Skin of body (tissue), 2 donors: ENCODE measurements around a stretch of chr12.

DNA sequence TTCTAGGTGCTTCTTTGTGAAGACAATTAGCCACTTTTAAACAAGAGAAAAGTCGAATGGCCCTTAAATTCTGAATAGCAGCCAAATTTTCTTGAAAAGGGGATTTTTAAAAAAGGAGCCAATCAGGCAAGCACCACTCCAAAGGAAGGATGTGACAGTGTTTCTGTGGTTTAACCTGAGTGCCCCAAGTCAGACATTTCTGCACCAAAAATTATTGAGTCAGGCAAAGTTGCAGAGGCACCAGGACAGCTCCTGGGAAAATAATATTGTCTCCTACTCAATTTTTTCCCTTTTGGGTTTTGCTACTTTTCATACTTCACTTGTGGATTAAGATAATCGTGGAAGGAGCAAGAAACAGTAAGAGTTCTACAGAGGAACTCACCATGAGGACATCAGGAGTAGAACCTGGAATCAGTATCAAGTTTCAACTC is 91.0 kb downstream of the SLC38A1 start:
- RAMPAGE, long total RNA = no peak

DNA sequence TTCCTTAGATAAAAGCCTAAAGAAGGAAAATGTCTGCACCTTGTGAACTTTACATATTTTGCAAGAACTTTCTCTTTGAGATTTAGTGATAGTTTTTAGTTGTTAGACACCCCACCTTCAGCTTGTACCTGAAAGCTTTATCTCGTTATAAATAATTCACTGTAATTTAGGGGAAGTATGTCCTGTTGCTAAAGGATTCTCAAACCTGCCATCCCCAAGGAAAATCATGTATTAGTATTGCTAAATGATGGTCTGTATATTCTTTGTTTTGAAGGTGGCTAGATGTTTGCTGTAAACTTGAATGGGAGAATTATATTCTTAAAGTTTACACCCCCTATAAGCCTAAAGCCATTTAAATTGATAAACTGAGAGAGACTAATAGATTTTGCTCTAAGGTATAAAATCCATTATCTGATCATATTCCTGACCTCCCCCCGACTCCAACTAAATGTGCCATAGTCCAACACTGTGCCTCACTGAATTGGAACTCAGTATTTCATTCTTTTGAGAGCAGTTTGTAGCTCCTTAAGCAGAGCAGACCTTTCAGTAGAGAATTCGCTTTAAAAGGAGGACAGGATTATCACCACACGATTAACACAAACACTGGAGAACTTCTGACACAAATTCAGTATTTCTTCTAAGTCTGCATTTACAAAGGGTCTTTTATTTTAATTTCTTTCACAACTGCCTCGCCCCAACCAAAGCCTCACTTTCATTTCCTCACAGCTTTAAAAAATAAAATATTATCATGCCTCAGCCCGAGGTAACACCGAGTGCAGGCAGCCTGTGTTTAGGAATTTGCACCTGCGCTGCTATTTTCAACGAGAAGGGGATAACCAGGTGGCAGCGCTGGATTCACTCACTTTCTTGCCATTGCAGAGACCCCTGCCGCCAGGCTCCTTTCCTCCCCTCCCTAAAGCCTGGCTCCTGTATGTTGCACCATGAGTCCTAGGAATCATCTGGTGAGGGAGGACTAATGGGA is 84.4 kb downstream of the SLC38A1 start:
- RAMPAGE, long total RNA = no peak

- RAMPAGE, long total RNA = no peak
Observed at GRCh38 chr12:46186647-46187504, 82.0 kb downstream of the SLC38A1 start.

DNA sequence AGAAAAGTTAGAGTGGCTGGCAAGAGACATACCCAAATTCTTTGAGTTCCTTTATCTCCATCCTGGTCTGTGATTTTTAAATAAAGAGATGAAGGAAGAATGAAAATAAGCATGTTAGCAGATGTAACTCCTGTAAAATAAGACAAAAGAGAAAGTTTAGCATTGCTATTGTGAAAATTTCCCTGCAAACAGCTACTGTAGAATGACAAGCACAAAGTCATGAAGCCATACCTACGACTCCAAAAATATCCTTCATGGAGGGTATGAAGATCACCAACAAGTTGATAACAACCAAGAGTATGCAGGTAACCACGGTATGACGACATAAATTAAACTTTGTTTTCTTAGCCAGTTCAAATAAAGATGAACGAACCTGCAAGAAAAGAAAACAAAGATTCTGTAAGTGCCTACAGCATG is 71.1 kb downstream of the SLC38A1 start:
- RAMPAGE, long total RNA = no peak

DNA sequence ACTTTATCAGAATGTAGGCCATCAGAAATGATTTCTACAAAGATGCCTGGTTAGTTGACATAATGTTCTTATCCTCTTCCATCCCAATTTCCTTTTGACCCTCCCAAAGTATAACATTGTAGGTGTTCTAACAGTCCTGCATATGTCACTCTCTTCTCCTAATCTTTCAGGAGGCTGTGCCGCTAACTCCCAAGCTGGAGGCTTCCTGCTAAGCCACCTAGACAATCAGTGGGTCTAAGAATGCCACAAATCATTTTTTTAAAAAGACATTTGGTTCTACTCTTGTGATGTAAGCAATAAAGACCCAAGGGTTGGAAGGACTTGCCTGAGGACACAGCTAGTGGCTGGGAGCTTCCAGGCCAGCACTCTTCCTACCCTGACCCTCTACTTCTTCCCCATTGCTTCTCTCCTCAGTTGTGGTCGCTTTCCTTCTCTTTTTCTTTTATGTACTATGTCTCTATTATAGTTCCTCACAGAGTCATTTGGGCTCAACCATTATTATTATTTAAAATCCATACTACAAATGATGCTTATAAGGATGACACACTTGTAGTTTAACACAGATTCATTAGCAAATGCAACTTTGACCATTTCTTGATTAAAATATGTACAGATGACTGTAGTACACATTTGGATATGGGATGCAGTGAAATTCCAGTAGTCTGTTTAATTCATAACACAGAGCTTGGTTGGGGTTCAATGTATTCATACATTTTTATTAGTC is 30.3 kb downstream of the SLC38A1 start:
- RAMPAGE, long total RNA = no peak

DNA sequence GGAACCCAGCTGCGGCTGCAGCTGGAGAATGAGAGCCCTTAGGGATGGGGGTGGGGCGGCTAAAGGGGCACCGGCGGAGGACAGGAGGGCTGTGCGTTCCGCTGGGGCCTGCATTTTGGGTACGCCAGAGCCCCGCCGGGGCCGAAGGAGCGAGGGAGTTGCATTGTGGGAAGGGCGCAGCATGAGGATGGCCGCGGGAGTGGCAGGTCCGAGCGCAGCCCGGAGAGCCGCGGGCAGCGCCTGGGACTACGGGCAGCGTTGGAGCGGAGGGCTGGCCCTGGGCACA is 378 bp upstream of the SLC38A1 start:
- RAMPAGE, long total RNA = no peak

DNA sequence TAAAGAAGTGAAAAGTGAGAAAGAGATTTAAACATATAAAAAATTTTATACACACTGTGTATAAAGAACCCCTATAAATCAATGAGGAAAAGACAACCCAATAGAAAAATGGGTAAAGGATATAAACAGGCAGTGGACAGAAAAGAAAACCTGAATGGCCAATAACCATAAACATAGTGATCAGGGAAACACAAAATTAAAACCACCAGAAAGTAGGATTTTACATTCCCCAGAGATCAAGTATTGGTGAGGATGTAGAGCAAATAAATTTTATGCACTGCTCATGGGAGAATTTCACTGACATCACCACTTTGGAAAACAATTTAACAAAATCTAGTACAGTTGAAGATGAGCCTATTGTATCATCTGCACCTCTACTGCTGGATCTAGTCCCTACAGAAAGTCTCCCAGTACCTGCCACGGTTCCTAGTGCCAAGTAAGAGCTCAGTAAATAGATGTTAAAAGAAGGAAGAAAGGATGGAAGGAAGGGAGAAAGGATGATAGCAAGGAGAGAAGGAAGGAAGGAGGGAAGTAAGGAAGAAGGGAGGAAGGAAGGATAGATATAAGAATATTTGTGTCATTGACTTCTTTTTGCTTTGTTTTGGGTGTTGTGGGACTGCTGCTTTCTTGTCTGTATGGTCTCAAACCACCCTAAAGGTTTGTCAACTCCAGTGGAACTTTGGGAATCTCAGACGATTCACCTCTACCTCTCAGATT is 21.9 kb upstream of the SLC38A2 start:
- RAMPAGE, long total RNA = no peak

- RAMPAGE, long total RNA = no peak
Observed at GRCh38 chr12:46556078-46556664, 183.6 kb upstream of the SLC38A2 start.

- RAMPAGE, long total RNA = no peak
Observed at GRCh38 chr12:46617007-46617354, 208.8 kb downstream of the SLC38A4 start.

DNA sequence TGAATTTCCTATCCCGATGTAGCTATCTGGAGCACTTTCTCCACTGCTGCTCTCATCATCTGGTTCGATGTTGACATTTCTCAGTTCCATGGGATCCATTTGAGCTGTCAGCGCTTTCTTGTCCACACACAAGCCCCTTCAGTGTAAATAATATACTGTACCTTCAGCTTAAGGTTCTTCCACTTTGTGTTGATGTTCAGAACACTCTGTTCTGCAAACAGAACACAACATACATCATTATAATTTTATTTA is 32.9 kb downstream of the SLC38A4 start:
- RAMPAGE, long total RNA = no peak

- RAMPAGE, long total RNA = no peak
Observed at GRCh38 chr12:46799977-46800811, 25.6 kb downstream of the SLC38A4 start.

GRCh38 chr12:46830386-46831426 is 4.9 kb upstream of the SLC38A4 start:
- RAMPAGE, long total RNA = no peak

- RAMPAGE, long total RNA = no peak
Observed at GRCh38 chr12:47209544-47209907, 129.8 kb upstream of the AMIGO2 start.

DNA sequence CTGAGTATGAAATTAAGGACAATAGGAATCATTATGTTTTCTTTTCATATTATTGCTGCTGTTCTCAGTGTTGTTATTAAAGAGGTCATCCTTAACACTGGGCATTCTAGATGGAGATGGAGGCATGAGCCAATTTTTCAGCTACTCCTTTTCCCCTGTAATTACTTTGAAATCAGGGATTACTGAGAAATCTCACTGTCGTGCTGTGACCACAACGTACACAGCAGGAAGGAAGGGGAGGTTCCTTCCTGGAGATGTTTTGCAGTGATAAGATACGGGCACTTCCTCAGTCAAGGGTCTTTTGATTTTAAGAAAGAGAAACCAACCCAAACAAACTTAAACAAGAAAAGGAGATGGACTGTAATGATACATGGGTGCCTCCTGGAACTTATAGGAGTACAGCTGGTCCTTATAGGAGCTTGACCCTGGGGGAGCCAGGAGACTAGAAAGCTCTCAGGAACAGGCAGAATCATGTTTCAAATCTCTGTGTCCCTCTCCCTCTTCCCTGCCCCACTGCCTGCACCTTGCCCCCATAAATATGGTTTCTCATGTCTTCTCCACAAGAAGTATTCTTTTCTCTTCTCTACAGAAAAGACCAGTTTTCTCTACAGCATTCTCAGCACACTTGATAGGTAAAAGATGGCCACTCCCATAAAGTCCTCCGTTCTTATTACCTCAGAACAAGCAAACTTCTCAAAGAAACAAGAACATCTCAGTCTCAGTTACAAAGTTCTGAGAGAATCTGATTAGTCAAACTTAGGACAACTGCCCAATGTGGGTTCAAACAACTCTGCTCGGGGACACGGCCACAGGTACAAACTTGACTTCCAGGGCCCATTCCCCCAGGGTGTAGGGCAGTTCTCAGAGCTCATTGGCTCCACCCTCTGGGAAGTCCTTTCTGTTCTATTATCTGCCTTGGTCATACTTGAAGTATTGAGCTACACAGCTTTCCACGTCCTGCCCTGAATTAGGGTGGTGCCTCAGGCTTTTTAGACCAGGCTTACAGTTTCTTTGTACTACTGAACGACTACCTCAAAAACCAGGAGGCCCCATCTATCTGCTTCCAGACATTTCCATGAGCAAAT is 281.2 kb upstream of the AMIGO2 start:
- RAMPAGE, long total RNA = no peak

DNA sequence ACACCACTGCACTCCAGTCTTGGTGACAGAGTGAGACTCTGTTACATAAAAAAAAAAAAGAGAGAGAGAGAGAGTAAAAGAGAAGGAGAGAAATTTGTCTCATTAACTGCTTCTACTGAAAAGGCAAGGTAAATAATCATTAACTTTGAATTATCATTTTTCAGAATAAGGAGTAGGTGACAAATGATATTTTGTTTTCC is 108.8 kb downstream of the RPAP3 start:
- RAMPAGE, long total RNA = no peak

DNA sequence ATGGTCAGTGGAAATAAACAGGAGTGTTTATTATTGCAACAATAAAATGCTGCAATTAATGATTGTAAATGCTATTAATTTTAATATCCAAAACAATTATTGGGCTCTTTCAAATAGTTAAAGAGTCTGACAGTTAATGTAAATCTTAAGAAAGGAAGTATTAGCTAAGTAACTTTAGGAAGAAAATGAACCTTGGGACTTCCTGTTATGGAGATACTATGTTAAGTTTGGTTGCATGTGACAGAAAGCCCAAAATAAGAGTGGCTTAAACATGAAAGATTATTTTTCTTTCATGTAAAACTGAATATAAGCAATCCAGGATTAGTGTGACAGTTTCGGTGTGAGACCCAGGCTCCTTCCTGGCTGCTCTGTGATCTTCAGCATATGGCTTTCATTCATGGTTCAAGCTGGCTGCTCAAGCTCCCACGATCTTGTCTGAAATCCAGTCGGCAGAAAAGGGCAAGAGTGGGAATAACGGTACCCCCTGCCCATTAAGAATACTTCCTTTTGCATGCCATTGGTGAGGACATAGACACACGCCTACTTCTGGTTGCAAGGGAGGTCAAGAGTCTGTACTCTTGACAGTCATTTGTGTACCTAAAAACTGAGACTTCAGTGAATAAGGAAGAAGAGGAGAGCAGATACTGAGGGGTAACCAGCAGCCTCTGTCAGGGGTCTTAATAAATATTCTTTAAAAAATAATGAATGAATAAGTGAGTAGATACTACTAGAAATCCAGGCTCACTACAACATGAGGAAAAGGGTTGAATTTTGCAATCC is 2.2 kb upstream of the RPAP3 start:
- RAMPAGE, long total RNA = no peak

DNA sequence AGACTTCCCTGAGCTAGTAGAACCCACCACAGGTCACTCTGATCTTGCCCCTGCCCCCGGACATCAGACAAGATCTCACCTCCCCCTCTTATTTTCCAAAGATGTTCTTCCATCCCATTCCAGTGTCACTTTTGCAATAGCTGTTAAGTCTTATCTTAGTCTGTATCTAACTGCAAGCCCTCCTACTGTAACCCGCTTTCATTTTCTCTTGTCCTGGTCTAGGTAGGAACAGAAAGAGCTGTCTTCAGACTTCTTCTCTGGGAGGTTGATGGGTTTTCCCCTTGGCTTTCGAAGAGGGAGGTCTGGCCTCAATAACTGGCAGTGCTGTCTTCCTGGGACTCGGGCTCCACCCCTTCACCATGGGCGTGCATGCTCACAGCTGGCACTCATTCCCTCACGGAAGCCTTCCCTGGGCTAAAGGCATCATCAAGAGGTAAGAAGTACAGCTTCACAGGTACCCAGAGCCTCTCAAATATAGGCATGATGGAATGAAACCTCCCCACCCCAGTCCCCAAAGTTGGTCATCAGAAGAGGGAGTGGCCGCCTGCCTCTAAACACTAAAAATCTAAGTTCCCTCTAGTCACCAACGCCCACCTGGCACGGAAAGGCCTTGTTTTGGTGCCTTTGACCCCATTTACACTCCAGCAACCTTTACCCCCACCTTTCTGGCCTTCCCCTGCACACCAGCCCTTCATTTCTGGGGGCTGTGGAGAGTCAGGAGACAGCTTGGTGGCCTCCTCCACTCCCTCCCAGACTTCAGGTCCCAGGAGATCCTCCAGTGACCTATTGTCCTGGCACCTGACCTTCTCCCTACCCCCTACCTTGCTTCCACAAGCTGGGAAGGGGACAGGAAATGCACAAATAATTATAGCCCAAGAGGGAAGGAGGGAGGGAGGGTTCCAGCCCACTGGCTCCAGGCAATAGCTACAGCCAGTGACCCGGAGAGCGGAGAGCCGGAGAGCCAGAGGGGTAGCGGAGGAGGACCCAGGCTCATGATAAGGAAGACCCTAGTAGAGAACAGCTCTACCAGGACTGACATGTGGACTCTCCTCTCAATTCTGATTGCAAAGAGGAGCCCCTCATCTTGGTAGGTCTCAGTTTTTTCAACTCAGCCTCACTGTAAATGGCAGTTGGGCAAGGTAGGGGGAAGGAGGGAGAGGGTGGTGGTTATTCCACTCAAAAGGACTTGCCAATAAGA is 2.8 kb downstream of the RAPGEF3 start:
- RAMPAGE, long total RNA = no peak

DNA sequence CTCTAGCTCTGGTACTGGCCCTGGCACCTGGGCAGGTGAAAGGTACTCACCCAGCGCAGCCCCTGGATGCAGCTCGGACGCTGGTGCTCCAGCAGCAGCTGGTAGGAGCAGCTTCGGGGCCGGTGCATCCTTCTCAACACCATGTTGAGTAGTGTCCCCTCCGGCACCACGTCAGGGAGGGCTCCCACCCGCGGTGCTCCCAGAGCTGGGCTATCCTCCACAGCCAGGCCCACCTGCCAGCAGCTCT is 941 bp downstream of the RAPGEF3 start:
- RAMPAGE, long total RNA = no peak

DNA sequence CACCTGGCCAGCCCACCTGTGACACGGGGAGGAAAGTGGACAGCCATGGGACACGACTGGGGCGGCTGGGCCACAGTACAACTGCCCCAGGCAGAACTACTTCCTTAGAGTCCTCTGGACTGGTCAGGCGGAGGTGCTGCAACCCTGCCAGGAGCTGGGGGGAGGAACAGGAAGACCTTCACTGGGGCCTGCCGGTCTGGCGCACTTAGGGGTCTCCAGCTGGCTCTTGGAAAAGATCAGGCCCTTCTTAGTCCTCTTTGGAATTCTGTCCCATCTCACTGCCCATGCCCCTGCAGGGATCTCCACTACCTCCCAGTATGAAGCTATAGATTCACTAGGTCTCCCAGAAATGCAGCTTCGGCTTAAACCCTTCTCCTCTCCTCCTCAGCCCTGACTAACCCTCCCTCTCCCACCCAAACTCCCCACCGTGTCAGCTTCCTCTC is 596 bp downstream of the RAPGEF3 start:
- RAMPAGE, long total RNA = no peak

- RAMPAGE, long total RNA = no peak
Observed at GRCh38 chr12:47768344-47768961, 4.6 kb upstream of the SLC48A1 start.